ENCODE data around the genes HOXD4 and HOXD1.

GRCh38 chr2:176109110-176110048 is 2.3 kb downstream of the HOXD11 start:
- RRBS = no CpG with 5 or more reads among the region's 27 CpGs
CAGE:
- cytosol, long polyA plus RNA = no peak
- long polyA plus RNA = no peak
- nucleus, long polyA plus RNA = no peak

DNA sequence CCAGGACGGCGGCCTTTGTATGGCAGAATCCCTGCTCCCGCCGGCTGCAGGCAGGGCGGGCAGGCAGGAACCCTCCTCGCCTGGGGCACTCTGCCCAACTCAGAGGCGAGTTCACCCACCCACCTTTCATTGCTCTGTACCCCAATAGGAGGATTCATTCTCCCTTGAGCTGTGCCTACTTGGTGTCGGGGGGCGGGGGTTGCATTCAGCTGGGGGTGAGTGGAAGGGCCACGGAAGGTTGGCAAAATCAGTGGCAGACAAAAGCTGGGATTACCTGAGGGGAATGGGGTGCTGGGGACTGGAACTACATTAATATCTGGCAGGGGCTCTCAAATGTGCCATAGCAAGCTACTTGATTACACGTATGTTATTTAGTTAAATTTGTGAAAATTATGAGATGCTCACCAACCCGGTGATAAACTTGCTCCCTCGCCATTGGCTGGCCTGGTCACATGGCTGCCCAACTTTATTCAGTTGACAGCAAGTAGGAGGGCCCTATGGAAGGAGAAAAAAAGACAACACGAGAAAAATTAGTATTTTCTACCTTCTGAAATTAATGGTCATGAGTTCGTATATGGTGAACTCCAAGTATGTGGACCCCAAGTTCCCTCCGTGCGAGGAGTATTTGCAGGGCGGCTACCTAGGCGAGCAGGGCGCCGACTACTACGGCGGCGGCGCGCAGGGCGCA is at the start of gene HOXD4:
Gene HOXD4, plus strand, starts transcription at position 473 of the 688 bp plus-strand sequence.
- RRBS = no CpG with 5 or more reads among the region's 27 CpGs
CAGE:
- cytosol, long polyA plus RNA = no peak
- long polyA plus RNA = no peak
- nucleus, long polyA plus RNA = no peak

- RRBS = 2% methylated on average over 24 of the region's 79 CpGs
CAGE:
- cytosol, long polyA plus RNA = no peak
- long polyA plus RNA = no peak
- nucleus, long polyA plus RNA = no peak
These were observed at the start of gene HOXD1 for GRCh38 chr2:176187989-176188914. HOXD1 (plus strand) TSS chr2:176188668.

- RRBS = no CpG with 5 or more reads among the region's 5 CpGs
CAGE:
- cytosol, long polyA plus RNA = no peak
- long polyA plus RNA = no peak
- nucleus, long polyA plus RNA = no peak
These were observed 69.0 kb upstream of the HNRNPA3 start for GRCh38 chr2:177143488-177144094.

- RRBS = no CpG with 5 or more reads among the region's 10 CpGs
CAGE:
- cytosol, long polyA plus RNA = no peak
- long polyA plus RNA = no peak
- nucleus, long polyA plus RNA = no peak
These were observed 42.3 kb upstream of the HNRNPA3 start for GRCh38 chr2:177170086-177170950.

GRCh38 chr2:177225914-177226344 is 13.3 kb downstream of the HNRNPA3 start:
- RRBS = no CpG with 5 or more reads among the region's 2 CpGs
CAGE:
- cytosol, long polyA plus RNA = no peak
- long polyA plus RNA = no peak
- nucleus, long polyA plus RNA = no peak

DNA sequence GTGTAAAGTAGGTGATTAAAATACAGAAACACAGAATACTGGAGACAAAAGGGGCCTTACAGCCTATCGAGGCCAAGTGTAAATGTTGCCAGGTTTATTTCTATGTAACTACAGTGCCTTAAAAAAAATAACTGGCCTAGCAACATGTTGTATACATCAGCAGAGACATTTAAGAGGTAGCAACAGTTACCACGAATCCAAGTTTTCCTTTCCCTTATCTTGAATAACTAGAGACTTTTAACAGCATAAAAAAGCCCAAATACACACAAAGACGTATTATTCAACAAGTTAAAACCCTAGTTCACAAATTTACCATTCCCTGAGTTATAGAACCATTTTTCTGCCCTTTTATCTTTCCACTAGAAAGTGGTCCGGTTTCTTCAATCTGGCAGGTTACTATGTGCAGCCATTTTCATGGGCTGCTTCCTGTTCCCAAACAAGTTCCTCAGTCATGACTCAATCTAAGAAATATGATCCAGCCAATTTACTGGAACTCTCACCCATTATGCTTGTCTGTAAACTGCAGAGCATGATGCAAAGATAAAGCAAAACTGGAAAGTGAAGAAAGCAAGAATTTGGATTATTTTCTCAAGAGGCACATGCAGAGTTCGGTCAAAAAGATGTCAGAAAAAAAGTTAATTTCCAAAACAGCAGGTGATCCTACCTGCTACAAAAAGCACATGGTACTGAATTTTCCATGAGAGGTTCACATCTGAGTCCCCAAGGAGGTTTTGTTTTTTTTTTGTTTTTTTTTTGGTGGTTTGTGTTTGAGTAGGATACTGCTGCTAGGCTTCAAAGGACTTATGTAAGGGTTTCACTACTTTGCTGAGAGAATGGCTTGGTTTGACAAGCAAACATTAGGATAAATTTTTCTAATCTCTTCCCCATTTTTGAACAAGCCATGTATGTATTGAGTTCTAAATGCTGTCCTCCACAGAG is 22.1 kb downstream of the NFE2L2 start:
- RRBS = no CpG with 5 or more reads among the region's 5 CpGs
CAGE:
- cytosol, long polyA plus RNA = no peak
- long polyA plus RNA = no peak
- nucleus, long polyA plus RNA = no peak

- RRBS = no CpG with 5 or more reads among the region's 9 CpGs
CAGE:
- cytosol, long polyA plus RNA = no peak
- long polyA plus RNA = no peak
- nucleus, long polyA plus RNA = no peak
These were observed 11.5 kb downstream of the NFE2L2 start for GRCh38 chr2:177252626-177253750.

GRCh38 chr2:177256715-177257664 is 7.5 kb downstream of the NFE2L2 start:
- RRBS = no CpG with 5 or more reads among the region's 6 CpGs
CAGE:
- cytosol, long polyA plus RNA = no peak
- long polyA plus RNA = no peak
- nucleus, long polyA plus RNA = no peak

DNA sequence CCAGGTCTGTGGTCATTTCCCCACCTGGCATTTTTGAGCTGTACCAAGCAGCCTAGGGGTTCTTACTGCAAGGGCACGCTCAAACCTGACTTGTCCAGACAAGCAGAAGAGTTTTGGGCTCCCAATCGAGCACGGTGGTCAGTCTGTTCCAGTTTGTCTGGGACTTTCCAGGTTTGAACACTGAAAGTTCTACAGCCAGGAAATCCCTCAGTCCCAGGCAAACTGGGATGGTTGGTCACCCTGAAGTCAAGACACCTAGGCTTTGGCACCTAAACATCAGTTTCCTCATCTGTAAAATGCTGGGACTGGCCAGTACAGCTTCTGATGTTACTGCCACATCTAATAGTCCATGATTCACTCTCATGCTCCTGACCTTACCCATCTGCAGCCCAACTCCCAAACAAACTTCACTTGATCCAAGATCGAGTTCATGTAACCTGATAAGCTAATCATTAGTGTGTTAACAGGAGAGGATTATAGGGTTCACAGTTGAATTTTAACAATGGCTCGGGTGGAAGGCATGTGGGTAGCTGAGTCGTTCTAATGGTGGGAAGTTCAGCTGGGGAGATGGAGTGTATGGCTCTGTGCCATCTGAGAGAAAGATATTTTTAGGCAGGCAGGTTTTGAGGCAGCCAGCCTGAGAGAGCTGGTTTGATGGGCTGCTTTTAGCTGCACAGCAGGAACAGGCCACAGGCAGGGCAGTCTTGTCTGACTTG is 17.5 kb upstream of the NFE2L2 start:
- RRBS = no CpG with 5 or more reads among the region's 6 CpGs
CAGE:
- cytosol, long polyA plus RNA = no peak
- long polyA plus RNA = no peak
- nucleus, long polyA plus RNA = no peak

DNA sequence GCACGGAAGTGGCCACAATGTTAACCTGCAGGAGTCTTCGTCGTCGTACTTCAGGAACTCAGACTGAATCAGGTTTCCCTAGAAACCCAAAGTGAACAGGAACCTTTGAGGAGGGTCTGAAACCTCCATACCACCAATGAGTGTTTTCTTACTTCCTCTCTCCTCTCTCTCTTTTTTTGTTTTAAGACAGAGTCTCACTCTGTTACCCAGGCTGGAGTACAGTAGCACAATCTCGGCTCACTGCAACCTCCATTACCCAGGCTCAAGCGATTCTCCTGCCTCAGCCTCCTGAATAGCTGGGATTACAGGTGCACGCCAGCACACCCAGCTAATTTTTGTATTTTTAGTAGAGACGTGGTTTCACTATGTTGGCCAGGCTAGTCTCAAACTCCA is 25.8 kb upstream of the NFE2L2 start:
- RRBS = no CpG with 5 or more reads among the region's 8 CpGs
CAGE:
- cytosol, long polyA plus RNA = no peak
- long polyA plus RNA = no peak
- nucleus, long polyA plus RNA = no peak

DNA sequence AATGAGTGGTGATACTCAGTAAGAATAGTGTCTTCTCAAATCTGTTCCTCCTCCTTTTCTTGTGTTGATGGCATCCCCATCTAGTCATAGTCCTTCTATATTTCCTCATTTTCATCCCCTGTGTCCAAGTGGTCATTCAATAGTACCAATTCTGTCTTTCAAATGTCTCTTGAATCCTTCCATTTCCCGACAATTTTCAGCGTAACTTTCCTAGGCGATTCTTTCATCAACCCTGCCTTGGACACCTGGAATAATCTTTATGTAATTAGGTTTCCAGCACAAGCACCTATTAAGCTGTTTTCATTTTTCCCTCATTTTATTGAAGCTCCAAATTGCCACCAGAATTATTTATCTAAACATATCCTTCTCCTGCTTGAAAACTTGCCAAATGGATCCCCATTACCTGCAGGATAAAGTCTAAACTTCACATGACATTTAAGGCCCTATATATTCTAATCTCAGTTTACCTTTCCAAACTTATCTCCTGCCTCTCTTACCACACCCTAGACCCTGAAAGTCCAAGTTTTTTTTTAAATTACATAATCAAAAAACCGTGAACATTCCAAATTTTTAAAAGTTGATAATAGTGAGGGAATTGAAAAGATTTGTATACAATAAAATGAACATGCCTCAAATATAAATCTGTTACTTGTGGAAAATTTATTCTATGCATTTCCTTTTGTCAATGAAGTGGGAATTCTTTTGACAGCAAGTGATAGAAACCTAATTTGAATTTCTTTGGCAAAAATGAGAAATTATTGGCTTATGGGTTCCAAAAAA is 50.4 kb upstream of the AGPS start:
- RRBS = no CpG with 5 or more reads among the region's 4 CpGs
CAGE:
- cytosol, long polyA plus RNA = no peak
- long polyA plus RNA = no peak
- nucleus, long polyA plus RNA = no peak

DNA sequence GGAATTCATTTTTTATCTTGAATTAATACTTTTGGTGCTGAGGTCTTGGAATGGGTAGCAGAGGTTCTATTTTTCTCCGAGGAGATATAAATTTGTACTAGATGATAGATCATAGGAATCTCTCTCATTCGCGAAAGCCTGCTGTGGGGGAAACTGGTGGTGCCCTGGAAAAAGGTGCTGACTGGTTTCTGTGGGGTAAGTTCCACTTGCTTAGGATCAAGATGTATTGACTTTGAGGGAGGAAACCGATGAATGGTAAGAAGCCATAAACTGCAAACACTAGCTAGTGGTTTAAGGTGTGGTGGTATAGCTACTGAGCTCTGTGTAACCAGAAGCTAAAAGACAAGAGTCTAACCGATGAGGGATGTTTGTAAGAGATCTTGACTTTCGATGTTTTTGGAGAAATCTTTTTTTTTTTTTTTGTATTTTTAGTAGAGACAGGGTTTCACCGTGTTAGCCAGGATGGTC is 803 bp downstream of the AGPS start:
- RRBS = no CpG with 5 or more reads among the region's 7 CpGs
CAGE:
- cytosol, long polyA plus RNA = no peak
- long polyA plus RNA = no peak
- nucleus, long polyA plus RNA = no peak

GRCh38 chr2:177626205-177626683 is 7.7 kb upstream of the TTC30A start:
- RRBS = no CpG with 5 or more reads among the region's 7 CpGs
CAGE:
- cytosol, long polyA plus RNA = no peak
- long polyA plus RNA = no peak
- nucleus, long polyA plus RNA = no peak

- RRBS = no CpG with 5 or more reads among the region's 6 CpGs
CAGE:
- cytosol, long polyA plus RNA = no peak
- long polyA plus RNA = no peak
- nucleus, long polyA plus RNA = no peak
These were observed 13.4 kb downstream of the RBM45 start for GRCh38 chr2:178125423-178126279.

DNA sequence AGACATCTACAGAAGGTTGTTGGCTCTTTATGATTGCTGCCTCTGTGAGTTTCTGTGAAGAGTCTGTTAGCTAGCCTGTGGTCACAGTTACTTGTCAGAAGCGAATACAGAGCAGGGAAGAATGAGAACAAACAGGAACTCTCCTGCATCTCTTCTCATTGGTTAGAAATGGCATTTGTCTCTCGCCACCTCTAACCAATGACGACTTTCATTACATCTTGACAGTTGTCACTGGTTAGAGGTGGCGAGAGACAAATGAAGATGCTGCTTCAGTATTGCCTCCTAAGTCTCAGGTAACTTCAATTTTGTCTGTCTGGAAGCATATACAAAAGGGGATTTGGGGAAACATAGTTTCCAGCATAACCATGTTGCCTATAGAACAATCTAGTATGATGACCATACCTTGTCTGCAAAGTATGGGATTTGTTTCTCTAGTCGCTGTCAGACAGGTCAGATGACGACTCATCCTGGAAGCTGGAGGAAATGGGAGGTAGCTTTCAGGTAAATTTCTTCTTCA is 3.0 kb upstream of the OSBPL6 start:
- RRBS = no CpG with 5 or more reads among the region's 6 CpGs
CAGE:
- cytosol, long polyA plus RNA = no peak
- long polyA plus RNA = no peak
- nucleus, long polyA plus RNA = no peak

DNA sequence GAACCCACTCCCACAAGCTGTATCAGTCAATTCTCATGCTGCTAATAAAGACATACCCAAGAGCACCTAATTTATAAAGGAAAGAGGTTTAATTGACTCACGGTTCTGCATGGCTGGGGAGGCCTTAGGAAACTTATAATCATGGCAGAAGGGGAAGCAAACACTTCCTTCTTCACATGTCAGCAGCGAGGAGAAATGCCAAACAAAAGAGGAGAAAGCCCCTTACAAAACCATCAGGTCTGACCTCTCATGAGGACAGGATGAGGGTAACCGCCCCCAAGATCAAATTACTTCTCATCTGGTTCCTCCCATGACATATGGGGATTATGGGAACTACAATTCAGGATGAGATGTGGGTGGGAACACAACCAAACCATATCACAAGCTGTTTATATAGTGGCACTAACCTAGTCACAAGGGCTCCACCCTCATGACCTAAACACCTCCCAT is 109.9 kb downstream of the OSBPL6 start:
- RRBS = no CpG with 5 or more reads among the region's 3 CpGs
CAGE:
- cytosol, long polyA plus RNA = no peak
- long polyA plus RNA = no peak
- nucleus, long polyA plus RNA = no peak

- RRBS = no CpG with 5 or more reads among the region's 20 CpGs
CAGE:
- cytosol, long polyA plus RNA = no peak
- long polyA plus RNA = no peak
- nucleus, long polyA plus RNA = no peak
These were observed 36.3 kb downstream of the PRKRA start for GRCh38 chr2:178414382-178415351.

DNA sequence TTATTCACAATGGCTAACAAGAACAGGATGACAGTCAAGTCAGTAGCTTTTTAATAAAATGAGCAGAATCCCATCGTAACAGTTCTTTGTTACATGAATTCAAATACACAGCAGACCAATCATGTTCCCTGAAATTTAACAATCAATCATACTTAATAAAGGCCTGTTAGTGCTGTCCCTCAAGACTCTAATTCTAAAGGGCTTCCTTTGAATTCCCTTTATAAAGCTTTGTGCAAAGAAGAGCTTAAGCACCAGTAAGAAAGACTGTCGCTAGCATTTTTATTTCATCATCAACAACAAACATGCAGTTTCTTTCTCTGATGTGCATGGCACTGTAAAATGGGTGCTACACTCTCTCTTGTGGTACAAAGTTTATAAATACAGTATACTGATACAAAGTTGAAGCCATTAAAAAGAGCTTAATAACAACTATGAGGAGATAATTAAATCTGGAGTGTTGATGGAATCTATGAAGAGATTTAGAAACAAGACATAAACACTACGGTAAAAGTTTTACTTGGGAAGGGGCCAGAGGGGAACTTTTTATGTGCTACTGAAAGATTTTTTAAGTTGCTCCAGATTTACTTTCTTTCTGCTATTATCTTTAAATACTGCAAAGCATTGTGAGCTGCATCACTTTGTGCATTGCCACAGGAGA is 19.3 kb downstream of the PRKRA start:
- RRBS = no CpG with 5 or more reads among the region's 3 CpGs
CAGE:
- cytosol, long polyA plus RNA = no peak
- long polyA plus RNA = no peak
- nucleus, long polyA plus RNA = no peak

- RRBS = 1% methylated on average over 24 of the region's 49 CpGs
CAGE:
- cytosol, long polyA plus RNA = no peak
- long polyA plus RNA = no peak
- nucleus, long polyA plus RNA = no peak
These were observed 728 bp downstream of the PRKRA start for GRCh38 chr2:178450058-178450836.

Measured in SK-N-SH (cell line).